ENCODE data around the gene POLG.

DNA sequence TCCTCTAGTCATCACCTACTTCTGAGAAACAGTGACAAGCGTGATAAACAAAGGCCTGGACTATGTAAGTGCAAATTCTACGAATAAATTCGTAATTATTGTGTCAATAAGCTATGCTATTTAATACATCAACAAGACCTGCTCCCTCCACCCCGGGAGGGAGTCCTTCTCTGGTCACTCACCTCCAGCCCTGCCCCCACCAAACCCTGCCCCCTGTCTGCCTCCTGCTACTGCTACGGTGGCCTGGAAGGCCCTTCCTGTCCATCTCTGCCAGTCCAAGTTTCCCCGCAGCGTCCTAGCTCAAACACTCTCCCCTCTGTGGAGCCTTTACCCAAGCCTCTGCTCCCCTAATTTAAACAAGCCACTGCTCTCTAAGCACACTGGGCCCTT, 241.3 kb downstream of the NTRK3 start:
- RRBS, result no CpG with 5 or more reads among the region's 7 CpGs

DNA sequence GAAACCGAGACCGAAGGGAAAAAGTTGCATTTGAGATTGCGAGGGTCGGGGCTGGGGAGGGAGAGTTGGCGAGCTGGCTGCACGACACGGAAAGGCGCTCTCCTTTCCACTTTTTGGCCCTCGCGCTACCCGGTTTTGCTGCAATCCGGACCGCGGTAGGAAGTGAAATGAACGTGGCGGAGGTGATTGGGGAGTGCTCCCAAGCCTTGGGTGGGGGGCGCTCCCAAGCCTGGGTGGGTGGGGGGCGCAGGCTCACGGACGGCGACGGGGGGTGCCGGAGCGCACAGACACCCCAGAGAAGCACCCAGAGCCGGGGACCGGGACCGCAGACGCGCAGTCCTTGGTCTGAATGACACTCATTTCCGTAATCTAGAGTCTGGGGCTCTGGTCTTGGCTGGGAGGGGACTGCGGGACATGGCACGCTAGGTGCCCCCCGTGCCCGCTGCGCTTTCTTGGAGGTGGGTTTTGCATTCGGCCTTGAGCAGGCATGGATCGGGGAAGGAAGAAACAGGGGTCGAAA, 582 bp upstream of the NTRK3 start:
- RRBS, result 0% methylated on average over 1 of the region's 38 CpGs

GRCh38 chr15:88496747-88497847, 29.6 kb downstream of the MRPS11 start:
- RRBS, result no CpG with 5 or more reads among the region's 18 CpGs

GRCh38 chr15:88648853-88649190, 10.0 kb downstream of the ISG20 start:
- RRBS, result no CpG with 5 or more reads among the region's 3 CpGs

DNA sequence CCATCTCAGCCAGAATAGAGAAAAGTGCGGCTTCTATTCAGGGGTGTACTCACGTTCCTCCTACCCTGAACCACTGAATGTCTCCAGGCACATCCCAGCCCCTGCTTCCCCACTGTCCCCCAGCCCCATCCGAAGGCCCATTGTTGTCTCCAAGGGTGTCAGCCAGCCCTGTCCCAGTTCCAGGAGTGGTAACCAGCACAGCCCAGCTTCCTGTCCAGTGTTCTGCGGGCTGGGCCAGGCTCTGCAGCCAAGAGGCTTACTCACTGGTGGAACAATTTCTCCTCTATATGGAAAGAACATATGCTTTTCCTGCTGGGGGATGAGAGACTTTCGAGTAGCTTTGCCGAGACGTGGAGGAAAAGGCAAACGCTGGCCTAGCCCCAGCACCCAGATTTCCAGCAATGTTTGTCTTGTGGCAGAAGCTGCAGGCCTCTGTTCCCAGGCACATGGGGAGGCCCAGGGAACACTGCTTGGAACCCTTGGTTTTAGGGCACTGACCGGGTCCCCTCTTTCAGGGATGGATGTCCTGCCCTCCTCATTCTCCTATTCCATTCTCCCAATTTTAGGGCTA, 20.8 kb downstream of the ISG20 start:
- RRBS, result no CpG with 5 or more reads among the region's 9 CpGs

DNA sequence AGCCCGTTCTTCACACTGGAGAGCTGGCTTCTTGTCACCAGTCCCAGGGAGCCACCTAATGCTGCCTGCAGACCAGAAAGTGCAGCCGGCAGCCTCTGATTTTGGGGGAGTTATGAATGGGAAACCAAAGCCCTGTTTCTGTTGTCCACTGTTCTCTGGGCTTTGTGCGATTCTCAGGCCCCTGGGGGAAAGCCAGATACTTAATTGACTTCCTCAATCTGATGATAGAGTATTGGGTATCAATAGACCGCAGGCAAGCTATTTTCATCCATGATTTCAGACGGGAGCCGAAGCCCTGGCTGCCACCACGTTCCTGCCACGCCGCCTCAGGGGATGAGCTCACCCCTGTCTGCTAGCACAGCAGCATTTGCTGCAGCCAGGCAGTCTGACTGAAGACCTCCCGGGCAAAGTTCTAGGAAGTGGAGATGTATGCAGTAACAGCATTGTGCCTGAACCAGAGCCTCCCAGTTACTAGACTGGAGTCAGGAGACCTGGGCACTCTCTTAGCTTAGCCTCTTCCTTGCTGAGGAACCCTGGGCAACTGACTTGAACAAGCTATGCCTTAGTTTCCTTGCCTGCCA, 69.8 kb downstream of the ISG20 start:
- RRBS, result no CpG with 5 or more reads among the region's 10 CpGs

DNA sequence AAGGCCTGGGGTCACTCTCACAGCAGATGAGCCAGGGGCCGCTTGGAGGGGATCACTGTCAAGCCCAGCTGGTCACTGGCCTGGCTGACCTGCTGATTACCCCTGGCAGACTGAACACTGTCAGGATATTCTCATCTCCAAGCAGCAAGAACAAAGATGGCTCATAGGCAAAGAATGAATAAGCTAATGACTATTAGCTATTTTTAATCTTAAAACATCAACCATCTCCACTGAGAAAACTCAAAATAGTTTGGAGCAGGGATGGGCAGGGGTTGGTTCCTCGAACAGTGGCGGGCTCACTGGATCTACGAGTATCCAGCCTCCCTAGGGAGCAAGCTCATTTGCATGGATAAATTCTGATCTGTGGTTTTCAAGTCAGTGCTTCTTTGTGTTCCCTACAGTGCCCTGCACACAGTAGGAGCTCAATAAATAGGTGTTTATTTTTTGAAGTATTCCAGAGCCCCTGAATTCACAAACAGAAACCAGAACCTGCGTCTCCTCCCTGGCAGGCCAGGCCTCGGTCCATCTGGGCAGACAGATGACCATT, 64.3 kb upstream of the ACAN start:
- RRBS, result no CpG with 5 or more reads among the region's 6 CpGs

DNA sequence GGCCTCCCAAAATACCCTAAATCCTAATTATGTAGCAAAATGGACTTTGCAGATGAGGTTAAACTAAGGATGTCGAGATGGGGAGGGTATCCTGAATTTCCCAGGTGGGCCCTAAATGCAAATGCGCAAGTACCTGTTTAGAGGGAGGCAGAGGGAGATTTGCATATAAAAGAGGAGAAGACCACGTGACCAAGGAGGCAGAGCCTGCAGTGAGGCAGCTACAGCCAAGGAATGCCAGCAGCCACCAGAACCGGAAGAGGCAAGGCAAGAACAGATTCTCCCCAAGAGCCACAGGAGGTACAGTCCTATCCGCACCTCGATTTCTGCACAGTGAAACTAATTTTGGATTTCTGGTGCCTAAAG, 10.7 kb downstream of the HAPLN3 start:
- RRBS, result no CpG with 5 or more reads among the region's 6 CpGs

DNA sequence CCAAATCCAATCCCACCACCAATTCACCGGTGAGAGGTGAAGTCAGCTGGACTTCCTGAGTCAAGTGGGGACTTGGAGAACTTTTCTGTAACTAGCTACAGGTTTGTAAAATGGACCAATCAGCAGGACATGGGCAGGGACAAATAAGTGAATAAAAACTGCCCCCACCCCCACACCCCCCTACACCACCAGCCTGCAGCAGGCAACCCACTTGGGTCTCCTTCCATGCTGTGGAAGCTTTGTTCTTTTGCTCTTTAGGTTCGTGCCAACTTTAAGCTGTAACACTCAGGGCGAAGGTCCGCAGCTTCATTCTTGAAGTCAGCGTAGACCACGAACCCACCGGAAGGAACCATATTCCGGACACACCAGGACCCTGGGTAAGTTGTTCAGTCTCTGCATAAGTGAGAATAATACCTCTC, 80.8 kb upstream of the MFGE8 start:
- RRBS, result no CpG with 5 or more reads among the region's 8 CpGs

GRCh38 chr15:89101099-89101547, 12.9 kb downstream of the ABHD2 start:
- RRBS, result no CpG with 5 or more reads among the region's 3 CpGs

- RRBS, result no CpG with 5 or more reads among the region's 14 CpGs
Measured at GRCh38 chr15:89116090-89116898, 28.0 kb downstream of the ABHD2 start.

DNA sequence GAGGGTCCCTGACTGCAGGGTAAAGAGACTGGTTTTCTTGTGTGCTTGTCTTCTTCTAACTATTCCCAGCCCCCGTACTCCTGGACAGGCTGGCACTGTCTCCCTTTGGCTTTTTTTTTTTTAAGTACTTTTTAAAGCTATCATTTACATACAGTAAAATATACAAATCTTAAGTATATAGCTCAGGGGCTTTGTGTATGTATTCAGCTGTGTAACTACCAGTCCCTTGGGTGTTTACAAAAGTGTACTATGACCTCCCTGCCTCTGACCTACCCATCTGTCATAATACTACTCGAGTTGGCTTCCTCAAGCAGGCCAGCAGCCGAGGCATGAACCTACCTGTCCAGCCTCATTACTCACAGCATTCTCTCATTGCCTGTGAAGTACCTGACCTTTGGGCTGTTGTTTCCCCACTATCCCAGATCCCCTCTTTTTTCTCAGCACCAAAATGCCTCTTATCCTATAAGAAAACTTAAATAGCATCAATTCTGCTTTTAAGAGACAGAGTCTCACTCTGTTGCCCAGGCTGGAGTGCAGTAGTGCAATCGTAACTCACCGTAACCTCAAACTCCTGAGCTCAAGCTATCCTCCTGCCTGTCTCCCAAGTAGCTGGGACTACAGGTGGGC, 33.2 kb downstream of the ABHD2 start:
- RRBS, result no CpG with 5 or more reads among the region's 5 CpGs

DNA sequence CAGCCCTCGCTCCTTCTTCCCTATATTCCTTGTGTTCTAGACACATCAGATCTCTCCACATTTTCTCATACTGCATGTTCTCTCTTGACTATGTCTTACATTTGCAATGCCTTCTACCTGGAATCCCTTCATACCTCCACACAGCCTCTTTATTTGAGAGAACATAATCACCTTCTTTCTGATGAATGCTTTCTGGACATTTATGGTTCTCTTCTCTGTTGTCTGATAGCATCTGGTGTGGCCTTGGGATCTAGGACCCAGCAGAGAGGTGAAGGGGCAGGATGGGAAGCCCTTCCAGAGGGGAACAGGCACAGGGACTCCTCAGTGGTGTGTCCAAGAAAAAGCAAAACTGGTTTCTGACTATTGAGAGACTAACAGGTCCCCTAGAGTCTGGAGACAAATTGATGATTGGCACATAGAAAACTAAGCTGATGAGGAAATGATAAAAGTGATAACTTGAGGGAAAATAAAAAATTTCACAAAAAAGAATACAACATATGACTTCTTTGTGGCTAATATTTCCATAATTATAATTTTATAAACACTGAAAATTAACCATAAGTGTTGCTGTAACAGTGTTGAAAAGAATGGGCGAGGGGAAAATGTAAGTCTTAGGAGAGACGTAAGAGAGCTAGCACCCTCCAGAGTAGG, 43.1 kb downstream of the ABHD2 start:
- RRBS, result no CpG with 5 or more reads among the region's 3 CpGs

DNA sequence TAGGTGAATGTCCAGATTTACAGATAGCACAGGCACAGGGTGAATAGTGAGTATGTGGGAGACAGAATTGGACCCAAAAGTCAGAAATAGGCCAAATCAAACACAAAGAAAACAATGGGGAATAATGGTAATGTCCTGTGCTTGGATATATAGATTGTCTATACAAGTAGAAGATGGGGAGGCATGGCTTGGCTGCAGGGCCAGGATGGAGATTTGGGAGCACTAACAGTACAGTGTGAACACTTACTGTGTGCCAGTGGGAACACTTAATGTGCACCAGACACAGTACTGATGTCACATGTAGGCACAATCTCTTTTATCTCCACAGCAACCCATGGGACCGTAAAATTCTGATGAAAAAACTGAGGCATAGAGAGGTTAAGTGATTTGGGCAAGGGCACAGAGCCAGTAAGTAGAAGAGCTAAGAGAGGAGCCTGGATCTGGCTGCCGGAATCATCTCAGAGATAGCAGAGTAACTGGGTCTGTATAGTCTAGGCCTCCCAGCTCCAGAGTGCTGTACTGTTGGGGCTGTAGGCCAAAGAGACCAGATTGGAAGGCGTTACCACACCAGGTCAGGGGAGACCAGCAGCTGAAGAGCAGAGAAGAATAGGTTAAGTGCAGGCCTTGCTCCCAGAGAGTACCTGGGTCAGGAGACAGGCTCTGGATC, 63.4 kb downstream of the RLBP1 start:
- RRBS, result no CpG with 5 or more reads among the region's 3 CpGs

DNA sequence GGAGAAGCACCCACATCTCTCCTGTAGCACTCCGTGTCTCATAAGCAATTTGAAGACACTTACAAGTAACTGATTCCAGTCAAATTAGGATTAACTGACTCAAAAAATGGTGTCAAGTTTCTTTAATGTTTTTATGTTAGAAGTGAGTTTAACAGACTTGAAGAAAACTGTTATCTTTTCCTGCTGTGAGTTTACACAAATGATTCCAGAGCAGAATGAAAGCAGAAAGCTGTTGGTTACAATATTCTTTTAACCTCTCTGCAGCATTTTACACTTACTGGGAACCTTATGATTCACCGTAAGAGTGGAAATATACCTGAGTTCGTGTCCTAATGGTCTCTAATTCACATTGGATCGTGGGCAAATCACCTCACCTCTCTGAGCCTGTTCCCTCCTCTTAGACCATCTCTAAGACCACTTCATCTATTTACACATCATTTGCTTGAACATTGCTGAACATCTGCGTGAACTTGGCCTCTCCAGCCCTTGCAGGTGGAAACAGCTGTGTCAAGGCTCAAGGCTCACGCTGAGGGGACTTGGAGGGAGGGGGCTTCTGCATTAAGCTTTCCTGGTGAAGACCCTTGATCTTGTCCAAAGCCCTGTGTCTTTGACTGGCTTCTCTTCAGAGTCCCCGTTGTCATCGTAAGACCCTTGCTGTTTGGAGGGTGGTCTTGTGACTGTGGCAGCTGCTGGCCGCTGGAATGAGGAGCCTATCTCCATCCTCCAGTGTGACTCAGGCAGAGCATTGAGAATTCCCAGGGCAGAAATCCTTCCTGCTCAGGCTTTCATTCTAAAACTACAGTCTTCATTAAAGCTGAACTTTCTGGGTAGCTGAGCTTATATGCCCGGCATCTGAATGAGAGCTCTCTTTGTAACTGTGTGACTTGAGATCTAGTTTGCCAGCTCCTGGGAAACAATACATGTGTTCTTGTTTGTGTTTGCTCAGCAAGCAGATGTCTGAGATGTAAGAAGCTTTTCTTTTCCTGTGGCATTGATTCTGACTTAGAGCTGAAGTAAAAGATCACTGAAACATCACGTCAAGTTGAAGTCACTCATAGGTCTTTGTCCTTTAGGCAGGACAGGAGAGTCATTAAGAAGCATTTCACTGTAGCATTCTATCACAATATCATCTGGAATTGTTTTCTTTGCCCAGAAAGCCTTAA, 22.7 kb downstream of the RLBP1 start:
- RRBS, result no CpG with 5 or more reads among the region's 11 CpGs

DNA sequence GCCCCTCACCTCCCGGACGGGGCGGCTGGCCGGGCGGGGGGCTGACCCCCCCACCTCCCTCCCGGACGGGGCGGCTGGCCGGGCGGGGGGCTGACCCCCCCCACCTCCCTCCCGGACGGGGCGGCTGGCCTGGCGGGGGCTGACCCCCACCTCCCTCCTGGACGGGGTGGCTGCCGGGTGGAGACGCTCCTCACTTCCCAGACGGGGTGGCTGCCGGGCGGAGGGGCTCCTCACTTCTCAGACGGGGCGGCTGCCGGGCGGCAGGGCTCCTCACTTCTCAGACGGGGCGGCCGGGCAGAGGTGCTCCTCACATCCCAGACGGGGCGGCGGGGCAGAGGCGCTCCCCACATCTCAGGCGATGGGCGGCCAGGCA, 37.8 kb downstream of the POLG start:
- RRBS, result 96% methylated on average over 1 of the region's 33 CpGs

GRCh38 chr15:89320789-89322068, 13.4 kb downstream of the POLG start:
- RRBS, result 84% methylated on average over 2 of the region's 21 CpGs

- RRBS, result 1% methylated on average over 40 of the region's 84 CpGs
Measured at GRCh38 chr15:89334209-89334945, at the start of gene POLG. Gene POLG, minus strand, starts transcription at chr15:89334824.

- RRBS, result no CpG with 5 or more reads among the region's 13 CpGs
Measured at GRCh38 chr15:89401550-89402409, 67.2 kb upstream of the POLG start.

DNA sequence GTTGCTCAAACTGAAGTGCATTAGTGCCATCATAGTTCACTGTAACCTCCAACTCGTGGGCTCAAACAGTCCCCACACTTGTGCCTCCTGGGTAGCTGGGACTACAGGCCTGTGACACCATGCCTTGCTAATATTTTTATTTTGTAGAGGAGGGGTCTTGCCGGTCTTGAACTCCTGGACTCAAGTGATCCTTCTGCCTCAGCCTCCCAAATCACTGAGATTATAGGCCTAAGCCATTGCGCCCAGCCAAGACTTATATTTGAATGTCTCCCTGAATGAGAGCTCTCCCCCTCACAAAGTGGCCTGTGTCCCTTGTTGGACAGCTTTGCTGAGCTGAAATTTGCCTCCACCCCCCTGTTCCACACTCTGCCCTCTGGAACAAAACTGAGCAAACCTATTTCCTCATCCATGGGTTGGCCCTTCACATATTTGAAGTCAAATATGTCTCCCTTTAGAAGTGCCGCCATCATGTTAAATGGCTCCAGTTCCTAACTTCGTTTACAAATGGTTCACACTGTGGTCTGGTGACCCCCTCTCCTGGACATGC, 4.8 kb downstream of the PLIN1 start:
- RRBS, result no CpG with 5 or more reads among the region's 5 CpGs

Data from BE2C (cell line).